Left lobe of liver (tissue), 1 donor: ENCODE measurements around the gene ETFRF1.

- PRO-cap: unidirectional peak, minus-strand start at chr12:21527791; bidirectional peak, plus-strand start at chr12:21528119, minus-strand start at chr12:21527909
These were observed 1.5 kb downstream of the SPX start for GRCh38 chr12:21527202-21528330.

- PRO-cap: unidirectional peak, minus-strand start at chr12:21560403
These were observed 34.1 kb downstream of the SPX start for GRCh38 chr12:21560106-21560703.

GRCh38 chr12:21644724-21645463, 12.7 kb downstream of the LDHB start:
- PRO-cap: no peak

- PRO-cap: no peak
These were observed 19.0 kb upstream of the LDHB start for GRCh38 chr12:21676609-21677089.

DNA sequence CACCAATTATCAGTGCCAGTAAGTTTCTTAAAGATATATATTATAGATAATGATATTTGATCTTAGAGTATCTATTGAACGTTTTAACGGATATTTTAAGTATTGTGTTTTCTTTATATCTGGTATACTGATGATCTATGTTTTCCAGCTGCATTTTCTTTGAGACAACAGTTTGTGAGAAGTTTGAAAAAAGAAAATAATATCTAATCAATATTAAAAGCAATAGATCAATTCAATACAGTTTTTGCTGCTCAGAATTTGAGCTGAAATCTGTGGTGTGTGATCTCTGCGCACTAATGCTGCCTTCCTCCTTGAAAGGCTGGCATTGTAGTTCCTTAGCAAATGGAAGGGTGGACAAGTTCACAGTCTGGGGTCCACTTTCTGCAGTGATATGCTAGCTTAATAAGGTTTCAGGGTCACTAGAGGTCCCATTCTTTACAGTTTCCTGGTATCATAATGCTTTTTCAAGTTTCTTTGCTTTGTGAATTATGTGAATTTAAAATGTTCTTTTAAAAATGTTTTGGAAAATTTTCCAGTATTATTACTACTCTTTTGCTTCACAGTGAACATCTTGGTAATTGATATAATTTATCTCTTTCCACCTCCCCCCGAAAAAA, 2.6 kb downstream of the KCNJ8 start:
- PRO-cap: no peak

GRCh38 chr12:21937274-21937761, 3.9 kb downstream of the ABCC9 start:
- PRO-cap: no peak

DNA sequence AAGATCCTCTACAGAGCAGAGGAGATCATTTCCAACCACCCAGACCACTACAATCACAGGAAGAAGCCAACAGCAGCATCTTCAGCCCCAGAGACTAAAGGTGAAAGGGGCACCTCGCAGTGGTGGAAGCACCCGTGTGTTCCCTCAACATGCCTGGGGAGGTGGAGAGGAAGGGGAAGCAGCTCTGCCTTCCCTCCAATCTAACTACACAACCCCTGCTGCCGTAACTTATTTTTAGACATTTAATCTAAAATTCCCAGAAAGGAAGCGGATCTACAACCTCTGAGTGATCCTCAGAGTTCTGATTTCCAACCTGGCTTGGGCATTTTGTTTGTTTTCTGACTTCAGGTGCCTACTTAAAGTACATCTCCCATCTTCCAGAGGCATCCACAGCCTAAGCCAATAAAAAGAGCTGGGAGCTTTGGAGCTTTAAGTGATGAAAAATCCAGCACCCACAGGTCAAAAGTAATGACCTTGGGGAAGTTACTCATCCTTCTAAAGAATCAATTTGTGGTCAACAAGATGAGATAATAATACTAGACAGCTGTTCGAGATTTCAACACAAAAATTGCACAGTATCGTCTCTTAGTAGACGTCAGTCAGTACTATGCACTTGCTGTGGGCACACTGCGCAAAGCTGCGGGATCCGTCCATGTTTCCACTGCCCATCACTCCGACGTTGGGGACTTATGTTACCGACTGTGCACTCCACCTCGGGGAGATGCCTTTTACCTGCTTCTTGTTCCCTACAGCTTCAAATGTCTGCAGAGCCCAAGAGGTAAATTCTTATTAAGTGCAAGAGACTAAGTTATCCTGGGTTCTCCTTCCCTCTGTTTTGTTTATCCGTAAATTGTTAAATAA, 1.4 kb downstream of the ST8SIA1 start:
- PRO-cap: no peak

GRCh38 chr12:22424176-22424375, 89.6 kb upstream of the ST8SIA1 start:
- PRO-cap: no peak

DNA sequence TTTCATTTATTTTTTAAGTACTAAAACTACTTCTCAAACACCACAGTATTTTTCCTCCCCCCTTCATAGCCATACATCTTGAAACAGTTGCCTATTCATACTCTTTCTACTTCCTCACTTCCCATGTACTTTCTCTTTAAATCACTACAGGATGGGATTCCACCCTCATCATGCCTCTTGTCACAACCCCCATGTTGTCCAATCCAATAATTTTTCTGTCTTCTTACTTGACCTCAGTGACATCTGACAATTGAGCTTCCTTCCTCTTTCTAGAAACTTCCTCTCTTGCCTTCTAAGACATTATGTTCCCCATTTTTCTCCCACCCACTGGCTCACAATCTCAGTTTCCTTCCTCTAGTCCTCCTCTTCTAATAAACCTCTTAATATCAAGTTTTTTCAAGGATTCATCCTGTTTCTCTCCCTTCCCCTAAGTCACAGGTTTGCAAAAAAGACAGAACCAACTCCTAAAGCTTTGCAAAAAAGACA, 5.3 kb downstream of the C2CD5 start:
- PRO-cap: no peak

- PRO-cap: no peak
These were observed 364.9 kb downstream of the BCAT1 start for GRCh38 chr12:24584004-24584431.

DNA sequence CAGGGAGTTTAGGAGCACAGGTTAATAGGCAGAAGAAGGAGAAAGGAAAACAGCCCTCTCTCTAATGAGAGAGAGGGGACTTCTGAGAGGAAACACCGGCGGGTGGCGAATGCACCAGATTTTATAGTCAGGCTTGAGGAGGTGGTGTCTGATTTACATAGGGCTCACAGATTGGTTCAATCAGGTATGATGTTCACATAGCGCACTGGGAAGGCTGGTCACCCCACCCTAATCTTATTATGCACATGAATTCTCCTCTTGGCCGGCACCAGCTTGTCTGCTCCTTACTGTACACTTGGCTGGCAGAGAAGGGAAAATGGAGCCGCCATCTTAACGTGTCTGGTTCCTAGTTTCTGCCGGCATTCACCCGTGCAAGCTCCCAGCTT, 15.2 kb downstream of the BCAT1 start:
- PRO-cap: no peak

DNA sequence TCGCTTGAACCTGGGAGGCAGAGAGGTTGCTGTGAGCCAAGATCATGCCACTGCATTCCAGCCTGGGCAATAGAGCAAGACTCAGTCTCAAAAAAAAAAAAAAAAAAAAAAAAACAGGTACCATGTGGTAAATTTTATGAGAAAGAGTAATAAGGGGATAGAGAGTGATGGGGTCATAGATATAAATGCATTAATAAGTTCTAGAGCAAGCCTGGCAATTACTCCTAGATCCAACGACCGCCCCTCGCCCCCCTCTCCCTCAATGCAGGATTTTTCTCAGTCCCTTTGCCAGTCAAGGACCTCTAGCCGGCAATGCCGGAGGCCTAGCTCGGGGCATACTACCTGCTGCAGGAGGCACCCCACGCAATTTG, 2.6 kb upstream of the BCAT1 start:
- PRO-cap: no peak

DNA sequence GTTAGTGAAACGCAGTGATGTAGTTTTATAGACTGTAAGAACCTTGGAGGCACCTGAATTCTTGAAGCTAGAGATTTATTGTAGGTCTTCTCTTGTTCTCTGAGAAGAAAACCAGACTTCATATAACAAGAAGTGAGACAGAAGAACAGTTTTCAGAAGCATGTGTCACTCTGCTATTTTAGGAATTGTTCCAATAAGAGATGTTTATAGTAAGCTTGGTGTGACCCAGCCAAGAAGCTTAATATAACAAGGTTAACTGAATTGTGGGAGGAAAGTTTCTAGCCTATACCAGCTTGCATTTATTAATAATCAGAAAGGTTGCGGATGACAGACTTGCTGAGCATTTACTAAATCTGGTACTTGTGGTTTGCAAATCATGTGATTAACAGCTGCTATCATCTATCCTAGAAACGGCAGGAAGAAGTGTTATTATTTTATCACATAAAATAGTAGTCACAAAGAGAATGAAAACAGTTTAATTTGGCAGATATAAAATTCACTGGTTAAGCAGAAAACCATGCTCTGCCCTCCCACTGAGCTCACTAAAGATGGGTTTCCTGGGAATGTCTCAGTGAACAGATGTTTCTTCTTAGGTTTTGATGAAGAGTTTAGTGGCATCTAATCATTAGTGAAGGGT, 49.2 kb upstream of the BCAT1 start:
- PRO-cap: no peak

DNA sequence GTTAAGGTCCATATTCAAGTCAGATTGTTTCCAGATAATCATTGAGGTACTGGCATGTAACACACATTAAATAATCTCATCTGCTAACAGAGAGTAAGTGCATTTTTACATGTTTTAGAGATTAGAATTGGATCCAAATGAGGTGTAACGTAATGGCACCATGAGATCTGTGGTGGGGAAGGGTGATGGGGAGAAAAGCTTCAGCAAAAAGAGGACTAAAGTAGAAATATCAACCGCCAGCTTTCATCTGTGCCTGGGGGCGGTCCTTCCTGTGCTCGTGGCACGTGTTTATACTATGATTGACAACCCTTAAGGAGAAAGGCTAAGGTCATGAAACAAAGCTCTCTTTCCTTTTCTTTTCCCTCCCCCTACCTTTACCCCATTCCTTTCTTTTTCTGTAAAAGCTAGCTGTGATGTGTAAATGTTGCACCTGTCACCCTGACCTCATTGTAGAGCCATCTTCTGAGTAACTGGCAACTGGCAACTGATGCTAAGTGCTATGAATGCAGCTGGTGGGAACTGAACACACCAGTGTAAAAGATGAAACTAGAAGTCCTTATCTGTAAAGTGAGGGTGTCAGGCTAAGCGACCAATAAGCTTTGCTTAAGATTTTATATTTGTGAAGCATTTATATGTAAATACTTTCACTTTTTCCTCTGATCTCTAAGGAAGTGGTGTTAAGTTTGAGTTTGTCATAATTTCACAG, 898 bp upstream of the IRAG2 start:
- PRO-cap: no peak

- PRO-cap: bidirectional peak, plus-strand start at chr12:25195282, minus-strand start at chr12:25195126; bidirectional peak, plus-strand start at chr12:25195814, minus-strand start at chr12:25195582
These were observed at the start of gene ETFRF1 for GRCh38 chr12:25194908-25196165. TSS of gene ETFRF1 (plus strand) at chr12:25195237.

DNA sequence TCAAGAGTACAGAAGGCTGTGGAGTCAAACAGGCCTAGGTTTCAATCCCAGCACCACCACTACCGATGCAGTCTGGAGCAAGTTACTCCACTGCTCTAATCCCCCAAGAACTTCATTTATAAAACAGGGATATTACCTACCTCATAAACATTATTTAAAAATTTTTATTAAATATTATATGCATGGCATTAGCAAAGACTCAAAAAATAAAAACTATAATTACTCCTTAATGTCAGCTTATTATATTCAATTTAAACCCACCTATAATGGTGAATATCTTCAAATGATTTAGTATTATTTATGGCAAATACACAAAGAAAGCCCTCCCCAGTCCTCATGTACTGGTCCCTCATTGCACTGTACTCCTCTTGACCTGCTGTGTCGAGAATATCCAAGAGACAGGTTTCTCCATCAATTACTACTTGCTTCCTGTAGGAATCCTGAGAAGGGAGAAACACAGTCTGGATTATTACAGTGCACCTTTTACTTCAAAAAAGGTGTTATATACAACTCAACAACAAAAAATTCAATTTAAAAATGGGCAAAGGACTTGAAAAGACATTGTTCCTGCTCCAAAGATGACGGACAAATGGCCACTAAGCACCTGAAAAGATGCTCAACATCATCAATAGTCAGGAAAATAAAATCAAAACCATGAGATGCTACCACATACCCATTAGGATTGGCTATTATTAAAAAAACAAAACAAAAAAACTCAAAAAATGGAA, 23.6 kb downstream of the KRAS start:
- PRO-cap: no peak

GRCh38 chr12:25347639-25348037, 96.9 kb upstream of the KRAS start:
- PRO-cap: no peak

DNA sequence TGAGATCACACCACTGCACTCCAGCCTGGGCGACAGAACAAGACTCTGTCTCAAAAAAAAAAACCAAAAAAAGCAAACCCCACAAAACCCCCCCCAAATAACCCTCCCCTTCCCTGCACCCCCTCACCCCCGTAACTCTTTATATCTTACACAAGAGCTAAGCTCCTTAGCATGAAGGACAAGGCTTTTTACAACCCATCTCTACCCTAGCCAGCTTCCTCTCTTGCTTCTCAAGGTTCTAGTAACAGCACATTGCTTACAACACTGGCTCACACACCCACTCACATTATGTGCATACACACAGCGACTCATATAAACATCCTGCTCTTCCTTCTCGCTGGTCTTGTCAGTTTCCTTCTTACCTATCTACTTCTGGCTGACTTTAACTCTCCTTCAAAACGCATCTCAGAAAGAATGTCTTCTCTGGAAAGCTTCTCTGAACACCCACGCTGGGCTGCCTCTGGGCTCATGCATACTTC, 126.6 kb upstream of the KRAS start:
- PRO-cap: no peak

- PRO-cap: no peak
These were observed 134.0 kb upstream of the KRAS start for GRCh38 chr12:25384810-25385044.

- PRO-cap: no peak
These were observed 64.0 kb downstream of the LMNTD1 start for GRCh38 chr12:25488775-25489723.